ENCODE measurements around a stretch of chr21.

- RRBS: no CpG with 5 or more reads among the region's 1 CpG
Measured at GRCh38 chr21:17808388-17808833, 10.7 kb downstream of the C21orf91 start.

DNA sequence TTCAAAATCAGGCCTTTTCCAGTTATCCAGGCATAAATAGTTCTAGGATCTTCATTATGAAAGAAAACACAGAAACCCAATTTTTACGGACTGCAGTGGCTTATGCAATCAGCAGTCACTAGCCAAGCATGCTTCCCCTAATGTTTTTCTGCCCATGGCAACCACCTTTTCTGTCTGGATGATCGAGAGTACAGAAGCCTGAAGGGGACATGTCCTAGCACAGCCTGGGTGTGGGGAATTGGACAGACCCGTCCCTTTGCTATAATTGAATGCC is 29.8 kb upstream of the NCAM2 start:
- RRBS: no CpG with 5 or more reads among the region's 3 CpGs

DNA sequence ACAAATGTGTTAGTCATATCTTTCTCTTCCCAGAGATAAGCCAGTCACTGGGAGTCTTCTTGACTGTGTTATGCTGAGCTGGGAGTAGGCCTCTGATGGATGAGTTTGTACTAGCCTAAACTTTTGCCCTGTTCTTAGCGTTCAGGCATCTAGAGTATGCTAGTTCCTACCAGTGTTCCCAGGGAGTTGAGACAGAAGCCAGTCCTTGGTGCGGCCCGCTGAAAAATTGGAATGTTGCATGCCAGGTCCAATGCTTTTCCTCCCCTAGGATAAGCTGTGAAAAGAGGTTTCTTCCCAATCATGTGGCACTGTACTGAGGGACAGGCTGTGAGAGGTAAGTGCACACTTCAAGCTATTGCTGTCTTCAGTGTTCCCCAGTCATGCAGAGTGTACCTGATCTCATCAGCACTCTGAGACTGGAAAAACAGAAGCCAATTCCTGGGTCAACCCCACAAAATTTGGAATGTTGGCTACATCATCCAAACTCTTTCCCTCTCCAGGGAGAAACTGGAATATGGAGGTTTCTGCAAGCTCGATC is 1202.4 kb downstream of the NCAM2 start:
- RRBS: no CpG with 5 or more reads among the region's 4 CpGs

- RRBS: no CpG with 5 or more reads among the region's 4 CpGs
Measured at GRCh38 chr21:23384498-23385284, 2222.6 kb downstream of the MRPL39 start.

DNA sequence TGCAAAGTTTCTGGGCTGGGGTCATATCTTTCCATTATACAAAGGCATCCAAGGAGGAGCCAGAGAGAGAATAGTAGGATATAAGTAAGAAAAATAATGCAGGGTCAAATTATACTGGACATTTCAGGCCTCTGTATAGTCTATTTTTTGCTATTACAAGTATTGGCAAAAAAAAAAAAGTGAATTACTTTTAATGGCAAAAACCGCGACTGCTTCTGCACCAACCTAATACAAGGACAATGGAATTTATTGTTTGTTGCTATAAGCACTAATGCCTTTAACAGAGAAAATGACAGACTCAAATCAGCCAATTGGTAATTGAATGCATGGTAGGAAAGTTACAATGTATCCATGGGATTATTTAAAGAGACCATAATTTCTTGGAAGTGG is 1061.9 kb downstream of the MRPL39 start:
- RRBS: no CpG with 5 or more reads among the region's 2 CpGs

- RRBS: no CpG with 5 or more reads among the region's 1 CpG
Measured at GRCh38 chr21:24734729-24734928, 872.7 kb downstream of the MRPL39 start.

- RRBS: no CpG with 5 or more reads among the region's 7 CpGs
Measured at GRCh38 chr21:25563244-25564086, 43.8 kb downstream of the MRPL39 start.

GRCh38 chr21:25731876-25732430 is 2.8 kb downstream of the ATP5PF start:
- RRBS: no CpG with 5 or more reads among the region's 3 CpGs

- RRBS: no CpG with 5 or more reads among the region's 2 CpGs
Measured at GRCh38 chr21:25967442-25967928, 203.1 kb downstream of the APP start.

DNA sequence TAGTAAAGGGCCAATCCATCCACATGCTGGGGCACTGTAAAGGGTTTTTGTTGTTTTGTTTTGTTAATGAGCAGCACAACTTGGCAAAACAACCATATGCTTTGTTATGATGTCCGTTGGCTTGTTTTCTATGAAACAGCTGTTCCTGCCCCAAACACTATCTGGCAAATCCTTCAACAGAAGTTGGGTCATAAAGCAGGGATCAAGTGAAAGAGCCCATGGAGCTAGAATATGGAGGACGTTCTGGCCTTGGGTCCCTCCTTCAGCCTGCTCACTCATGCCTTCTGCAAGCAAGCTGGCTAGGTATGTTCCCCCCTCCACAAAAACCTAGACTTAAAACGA is 183.6 kb downstream of the APP start:
- RRBS: no CpG with 5 or more reads among the region's 3 CpGs

GRCh38 chr21:26077430-26078003 is 93.1 kb downstream of the APP start:
- RRBS: no CpG with 5 or more reads among the region's 9 CpGs

- RRBS: no CpG with 5 or more reads among the region's 3 CpGs
Measured at GRCh38 chr21:26166053-26166627, 4.4 kb downstream of the APP start.

DNA sequence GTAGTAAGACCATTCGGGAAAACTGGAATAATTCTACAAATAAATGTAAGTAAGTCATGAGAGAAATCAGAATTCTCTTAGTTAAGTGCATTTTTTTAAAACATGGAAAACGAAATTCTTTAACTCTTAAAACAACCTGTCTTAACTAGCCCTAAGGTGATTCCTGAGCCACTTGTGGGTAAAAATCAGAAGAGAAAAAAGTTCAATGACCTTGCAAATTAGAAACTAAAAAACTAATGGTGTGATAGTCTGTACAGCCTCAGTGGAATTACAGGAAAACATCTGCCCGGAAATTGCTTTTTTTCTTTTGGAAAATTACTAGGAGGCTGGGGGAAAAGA is 1.9 kb downstream of the APP start:
- RRBS: no CpG with 5 or more reads among the region's 3 CpGs

GRCh38 chr21:26389833-26390419 is 183.2 kb downstream of the CYYR1 start:
- RRBS: no CpG with 5 or more reads among the region's 3 CpGs

DNA sequence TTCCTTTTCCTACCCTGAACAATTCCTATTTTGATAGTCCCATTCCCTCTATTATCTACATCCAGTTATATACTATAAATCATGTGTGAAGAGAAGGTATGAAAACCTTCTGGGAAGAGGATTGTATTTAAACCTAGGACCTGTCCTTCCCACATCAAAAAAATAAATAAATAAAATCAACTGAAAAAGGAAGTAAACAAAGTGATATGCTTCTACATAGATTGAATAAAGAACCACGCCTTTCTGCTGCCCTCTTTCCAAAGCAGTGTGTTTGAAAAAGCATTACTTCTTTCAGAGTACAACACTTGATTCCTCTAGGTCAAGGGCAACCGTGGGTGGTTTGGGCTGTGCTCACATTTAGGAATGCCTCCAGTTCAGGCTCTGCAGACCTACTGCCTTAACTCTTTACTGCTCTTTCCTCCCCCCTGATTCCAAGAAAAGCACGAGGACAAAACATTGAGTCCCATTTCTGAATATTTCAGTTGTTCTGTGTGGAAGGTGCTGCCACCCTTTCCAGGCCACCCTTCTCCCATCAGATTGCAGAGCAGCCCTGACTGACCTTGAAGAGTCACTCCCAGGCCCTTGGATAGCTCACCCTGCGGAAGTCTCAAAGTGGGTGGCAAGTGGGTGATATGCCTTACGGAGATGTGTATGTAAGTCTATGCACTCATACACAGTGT is 45.2 kb downstream of the ADAMTS1 start:
- RRBS: no CpG with 5 or more reads among the region's 5 CpGs

DNA sequence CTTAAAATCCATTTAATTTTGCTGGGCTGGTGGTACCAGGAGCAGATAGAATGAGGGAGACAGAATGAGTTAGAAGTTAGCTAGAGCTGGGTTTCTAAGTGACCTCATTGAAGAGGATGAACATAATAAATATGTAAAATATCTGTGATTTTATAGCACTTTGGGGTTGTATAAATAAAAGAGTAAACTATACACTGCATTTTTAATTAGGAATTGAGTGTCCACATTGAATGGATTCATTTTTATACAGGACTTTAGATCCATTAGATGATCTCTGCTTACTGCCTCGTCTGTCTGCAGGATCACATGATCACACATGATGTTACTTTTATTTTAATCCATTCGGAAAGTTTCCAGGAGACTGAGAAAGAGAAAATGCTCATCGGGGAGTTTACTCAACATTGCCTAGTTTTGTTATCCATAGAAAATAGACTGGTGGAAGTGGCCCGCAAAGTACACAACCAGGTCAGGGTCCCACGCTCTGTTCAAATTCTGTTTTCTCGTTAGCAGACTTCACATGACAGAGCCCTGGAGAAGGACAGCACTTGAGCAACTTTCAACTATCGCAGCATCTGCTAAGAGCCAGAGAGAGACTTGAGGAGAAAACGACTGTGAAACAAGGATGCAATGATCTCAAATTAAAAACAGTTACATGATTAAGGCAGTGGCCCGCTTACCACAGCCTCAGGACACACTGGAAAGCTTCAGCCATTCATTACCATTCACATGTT is 44.3 kb downstream of the ADAMTS1 start:
- RRBS: no CpG with 5 or more reads among the region's 9 CpGs

GRCh38 chr21:26815157-26816221 is 29.7 kb downstream of the ADAMTS1 start:
- RRBS: no CpG with 5 or more reads among the region's 5 CpGs

DNA sequence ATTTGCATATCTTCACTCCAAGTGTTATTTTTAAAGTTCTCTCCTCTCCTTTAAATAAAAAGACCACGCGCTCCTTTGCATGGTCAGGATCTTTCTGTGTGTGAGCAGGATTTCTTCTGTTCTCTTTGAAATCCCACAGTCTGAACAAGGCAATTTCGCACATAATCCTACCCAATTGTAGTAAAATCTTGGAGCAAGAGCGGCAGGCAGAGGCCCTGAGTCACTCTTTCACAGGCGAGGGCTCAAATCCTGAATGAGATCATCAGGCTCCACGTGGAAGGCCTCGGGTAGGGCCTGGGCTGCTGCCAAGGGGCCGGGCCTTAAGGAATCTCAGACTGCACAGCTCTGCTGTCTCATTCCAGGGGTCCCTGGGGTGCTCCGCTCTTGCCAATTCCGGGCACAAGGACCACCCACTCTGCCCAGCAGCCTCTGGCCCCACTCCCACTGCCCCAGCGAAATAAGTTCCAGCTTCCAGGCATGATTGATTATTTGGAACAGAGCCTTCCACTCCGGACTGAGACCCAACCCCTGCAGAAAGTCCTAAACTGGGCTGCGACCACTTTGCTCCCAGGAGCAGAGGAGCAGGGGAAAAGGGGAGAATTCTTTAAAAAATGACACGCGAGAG is 2.3 kb downstream of the ADAMTS1 start:
- RRBS: 2% methylated on average over 3 of the region's 15 CpGs

GRCh38 chr21:26928680-26929081 is 38.2 kb downstream of the ADAMTS5 start:
- RRBS: no CpG with 5 or more reads among the region's 1 CpG

GRCh38 chr21:27024377-27024807 is 57.5 kb upstream of the ADAMTS5 start:
- RRBS: no CpG with 5 or more reads among the region's 1 CpG